ENCODE measurements around the genes ARL14EP and EIF3M.

GRCh38 chr11:27717838-27718200, 17.6 kb upstream of the BDNF start:
- RRBS, result no CpG with 5 or more reads among the region's 8 CpGs

GRCh38 chr11:27719620-27719990, 19.4 kb upstream of the BDNF start:
- RRBS, result no CpG with 5 or more reads among the region's 9 CpGs

GRCh38 chr11:30322688-30323528, at the start of gene ARL14EP:
Gene ARL14EP, plus strand, starts transcription at chr11:30323104.
- RRBS, result 3% methylated on average over 12 of the region's 49 CpGs

DNA sequence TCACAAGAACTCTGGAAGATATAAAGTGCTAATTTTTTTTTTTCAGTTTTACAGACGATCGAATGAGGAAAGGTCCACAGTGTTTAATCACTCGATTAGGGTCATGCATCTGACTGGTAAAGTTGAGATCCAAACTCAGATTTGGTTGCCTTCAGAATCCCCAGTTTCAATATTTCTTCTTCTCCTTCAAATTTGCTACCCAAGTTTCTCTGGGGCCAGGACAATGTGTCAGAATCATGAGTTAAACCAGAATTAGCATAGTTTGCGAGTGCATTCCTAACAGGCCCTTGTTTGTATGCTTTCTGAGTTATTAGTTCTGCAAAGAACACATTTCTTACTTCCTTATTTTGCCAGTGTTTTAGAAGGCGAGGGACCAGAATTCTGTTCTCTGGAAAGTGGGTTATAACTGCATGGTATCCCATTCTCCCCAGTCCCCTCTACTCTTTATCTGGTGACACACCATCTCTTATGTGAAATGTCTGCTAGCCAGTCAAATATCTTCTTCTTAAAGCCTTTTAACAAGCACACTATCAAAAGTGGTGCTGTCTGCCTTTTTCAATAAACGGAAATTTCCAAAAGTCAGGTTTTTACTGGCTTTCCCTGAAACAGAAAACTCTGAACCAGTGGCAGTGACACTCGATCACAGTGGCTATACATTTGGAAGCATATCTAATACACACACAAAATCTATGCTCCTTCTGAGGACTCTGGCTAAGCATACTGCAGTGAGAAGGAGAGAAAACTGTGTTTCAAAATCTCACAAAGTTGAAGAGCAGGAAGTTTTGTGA, 112.1 kb downstream of the ARL14EP start:
- RRBS, result no CpG with 5 or more reads among the region's 7 CpGs

DNA sequence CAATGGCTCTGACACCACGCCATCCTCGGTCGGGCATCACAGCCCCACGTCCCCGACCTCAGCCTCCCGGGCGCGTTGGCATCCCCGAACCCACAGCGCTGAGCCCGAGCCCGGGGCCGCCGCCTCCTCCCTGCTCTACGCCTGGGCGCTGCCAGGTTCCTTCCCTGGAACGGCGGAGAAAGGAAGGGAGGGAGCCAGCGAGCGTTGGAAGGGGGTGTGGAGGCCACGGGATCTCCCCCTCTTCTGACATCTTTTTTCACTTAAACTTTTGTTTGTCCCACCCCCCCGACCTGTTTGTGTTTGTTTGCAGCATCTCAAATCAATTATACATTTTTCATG, 1.6 kb downstream of the MPPED2 start:
- RRBS, result 97% methylated on average over 11 of the region's 22 CpGs

DNA sequence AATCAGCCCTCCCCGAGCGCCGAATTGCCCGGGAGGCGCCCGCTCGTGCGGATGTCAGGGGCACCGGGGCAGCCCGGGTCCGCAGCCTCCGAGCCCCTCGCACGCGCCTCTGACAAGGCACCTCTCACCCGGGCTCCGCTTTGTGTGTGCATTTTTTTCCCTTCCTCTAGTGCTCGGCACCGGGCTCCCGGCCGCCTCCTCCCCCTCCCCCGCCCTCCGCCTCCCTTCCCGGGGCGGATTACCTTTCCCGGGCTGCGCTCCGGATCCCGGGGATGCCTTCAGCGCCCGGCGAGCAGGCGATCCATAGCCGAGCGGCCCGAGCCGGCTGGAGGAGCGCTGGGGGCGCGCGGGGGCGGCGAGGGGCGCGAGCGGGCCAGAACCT, 362 bp downstream of the MPPED2 start:
- RRBS, result 3% methylated on average over 21 of the region's 46 CpGs

DNA sequence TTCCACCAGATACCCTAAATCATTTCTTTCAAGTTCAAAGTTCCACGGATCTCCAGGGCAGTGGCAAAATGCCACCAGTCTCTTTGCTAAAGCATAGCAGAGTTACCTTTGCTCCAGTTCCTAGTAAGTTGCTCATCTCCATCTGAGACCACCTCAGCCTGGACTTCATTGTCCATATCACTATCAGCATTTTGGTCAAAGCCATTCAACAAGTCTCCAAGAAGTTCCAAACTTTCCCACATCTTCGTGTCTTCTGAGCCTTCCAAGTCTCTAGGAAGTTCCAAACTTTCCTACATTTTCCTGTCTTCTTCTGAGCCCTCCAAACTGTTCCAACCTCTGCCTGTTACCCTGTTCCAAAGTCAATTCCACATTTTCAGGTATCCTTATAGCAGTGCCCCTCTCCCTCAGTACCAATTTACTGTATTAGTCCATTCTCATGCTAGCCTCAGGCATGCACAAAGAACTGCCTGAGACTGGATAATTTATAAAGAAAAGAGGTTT, 14.4 kb downstream of the IMMP1L start:
- RRBS, result no CpG with 5 or more reads among the region's 2 CpGs

DNA sequence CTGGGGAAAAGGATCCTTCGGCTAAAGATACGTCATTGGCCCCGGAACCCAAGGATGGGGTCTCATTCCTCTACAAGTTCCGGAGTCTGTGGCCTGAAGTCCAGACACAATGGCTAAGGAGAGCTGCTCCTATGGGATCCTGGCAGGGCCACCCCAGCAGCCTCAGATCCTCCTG, 5.9 kb downstream of the WT1 start:
- RRBS, result 67% methylated on average over 1 of the region's 4 CpGs

- RRBS, result no CpG with 5 or more reads among the region's 4 CpGs
Observed at GRCh38 chr11:32566527-32567001, 17.1 kb upstream of the EIF3M start.

GRCh38 chr11:32583366-32583968, at the start of gene EIF3M:
Gene EIF3M, plus strand, starts transcription at chr11:32583831.
- RRBS, result 1% methylated on average over 9 of the region's 41 CpGs

- RRBS, result no CpG with 5 or more reads among the region's 5 CpGs
Observed at GRCh38 chr11:32887767-32887966, 4.9 kb upstream of the QSER1 start.

- RRBS, result no CpG with 5 or more reads among the region's 2 CpGs
Observed at GRCh38 chr11:32932672-32933052, 40.1 kb downstream of the QSER1 start.

GRCh38 chr11:32934401-32935208, 42.0 kb downstream of the QSER1 start:
- RRBS, result no CpG with 5 or more reads among the region's 7 CpGs

DNA sequence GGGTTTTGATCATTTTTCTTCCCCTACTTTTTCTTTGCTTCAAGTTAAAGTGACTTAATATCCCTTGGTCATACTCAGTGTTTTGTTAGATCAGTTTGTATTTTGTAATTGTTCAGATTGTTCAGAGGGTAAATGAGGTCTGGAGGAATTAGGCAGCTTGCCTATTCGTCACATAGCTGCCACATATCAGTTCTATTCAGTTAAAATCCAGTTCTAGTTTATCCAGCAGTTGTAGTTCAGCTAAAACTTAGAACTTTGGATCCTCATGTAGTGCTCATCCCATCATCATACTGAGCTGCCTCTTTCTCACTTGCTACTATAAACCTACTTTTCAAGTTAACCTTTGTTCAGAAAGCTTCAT, 47.2 kb upstream of the DEPDC7 start:
- RRBS, result no CpG with 5 or more reads among the region's 1 CpG

DNA sequence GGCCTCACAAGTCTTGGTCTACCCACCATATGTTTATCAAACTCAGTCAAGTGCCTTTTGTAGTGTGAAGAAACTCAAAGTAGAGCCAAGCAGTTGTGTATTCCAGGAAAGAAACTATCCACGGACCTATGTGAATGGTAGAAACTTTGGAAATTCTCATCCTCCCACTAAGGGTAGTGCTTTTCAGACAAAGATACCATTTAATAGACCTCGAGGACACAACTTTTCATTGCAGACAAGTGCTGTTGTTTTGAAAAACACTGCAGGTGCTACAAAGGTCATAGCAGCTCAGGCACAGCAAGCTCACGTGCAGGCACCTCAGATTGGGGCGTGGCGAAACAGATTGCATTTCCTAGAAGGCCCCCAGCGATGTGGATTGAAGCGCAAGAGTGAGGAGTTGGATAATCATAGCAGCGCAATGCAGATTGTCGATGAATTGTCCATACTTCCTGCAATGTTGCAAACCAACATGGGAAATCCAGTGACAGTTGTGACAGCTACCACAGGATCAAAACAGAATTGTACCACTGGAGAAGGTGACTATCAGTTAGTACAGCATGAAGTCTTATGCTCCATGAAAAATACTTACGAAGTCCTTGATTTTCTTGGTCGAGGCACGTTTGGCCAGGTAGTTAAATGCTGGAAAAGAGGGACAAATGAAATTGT, 29.4 kb downstream of the HIPK3 start:
- RRBS, result no CpG with 5 or more reads among the region's 12 CpGs

GRCh38 chr11:33696811-33697337, 3.8 kb downstream of the C11orf91 start:
- RRBS, result 68% methylated on average over 2 of the region's 6 CpGs

DNA sequence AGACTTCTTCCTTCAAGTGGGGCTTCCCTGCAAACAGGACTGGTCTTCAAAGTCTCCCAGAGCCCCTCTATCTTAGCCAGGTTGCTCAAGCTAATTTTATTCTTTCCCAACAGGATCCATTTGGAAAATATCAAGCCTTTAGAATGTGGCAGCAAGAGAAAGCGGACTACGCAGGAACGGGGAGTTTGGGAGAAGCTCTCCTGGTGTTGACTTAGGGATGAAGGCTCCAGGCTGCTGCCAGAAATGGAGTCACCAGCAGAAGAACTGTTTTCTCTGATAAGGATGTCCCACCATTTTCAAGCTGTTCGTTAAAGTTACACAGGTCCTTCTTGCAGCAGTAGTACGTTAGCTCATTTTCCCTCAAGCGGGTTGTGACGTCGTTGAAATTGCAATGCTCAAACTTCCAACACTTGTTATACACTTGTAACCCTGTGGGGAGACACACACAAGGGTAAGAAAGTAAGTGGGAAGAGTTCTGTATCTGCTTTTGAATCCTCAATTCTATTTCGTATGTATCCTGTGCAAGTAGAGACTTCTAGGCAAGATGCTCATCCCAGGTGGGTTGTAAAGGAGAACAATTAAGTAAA, 9.4 kb upstream of the C11orf91 start:
- RRBS, result no CpG with 5 or more reads among the region's 9 CpGs

- RRBS, result no CpG with 5 or more reads among the region's 2 CpGs
Observed at GRCh38 chr11:33731969-33732168, 4.4 kb downstream of the CD59 start.

DNA sequence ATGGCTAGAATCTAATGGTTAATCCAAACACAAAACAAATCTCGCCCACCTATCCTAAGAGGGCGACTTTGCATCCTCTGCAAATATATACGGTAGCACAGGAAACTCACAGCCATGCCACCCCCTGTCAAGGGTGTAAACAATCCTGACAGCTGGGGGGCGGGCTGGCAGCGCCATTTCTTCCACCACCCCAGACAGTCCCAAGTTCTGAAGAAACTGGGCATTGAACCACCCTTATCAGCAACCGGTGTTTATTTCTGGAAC, 943 bp downstream of the FBXO3 start:
- RRBS, result 11% methylated on average over 1 of the region's 6 CpGs

GRCh38 chr11:33860917-33861430, 30.9 kb downstream of the LMO2 start:
- RRBS, result no CpG with 5 or more reads among the region's 6 CpGs

All from T47D (cell line).